Spleen (tissue), 7 donors: ENCODE data around the gene PAK4.

DNA sequence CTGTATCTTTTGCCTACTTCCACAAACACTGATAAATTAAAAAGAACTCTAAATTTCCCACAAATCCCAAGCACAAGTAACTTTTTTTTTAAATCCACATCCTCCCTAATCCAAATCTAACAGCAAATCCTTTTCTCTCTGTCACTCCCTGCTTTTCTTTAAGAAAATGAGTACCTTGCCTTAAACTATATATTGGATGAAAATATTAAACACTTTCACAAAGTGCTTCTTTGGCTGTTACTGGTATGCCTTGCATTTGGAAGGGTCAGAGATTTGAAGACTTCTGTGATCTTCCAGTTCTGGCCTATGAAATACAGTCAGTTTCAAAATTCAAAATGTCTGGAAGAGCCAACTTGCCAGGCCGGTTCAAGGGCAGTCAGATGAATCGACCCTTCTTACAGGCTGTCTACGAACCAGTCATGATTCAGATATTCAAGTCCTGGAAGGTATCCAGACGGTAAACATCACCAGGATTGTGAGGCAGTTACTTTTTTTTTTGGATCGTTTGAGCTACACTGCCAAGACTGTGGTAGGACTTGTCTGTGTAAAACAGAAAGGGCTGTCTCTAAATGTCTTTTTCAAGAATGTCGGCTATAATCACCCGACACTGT is 11.0 kb downstream of the ACTN4 start:
- PRO-cap, 4 experiments, result peak in 3 of 4 experiments; most common plus-strand start position 489 of the sequence (in 3); most common minus-strand start position 297 of the sequence (in 1)
- RAMPAGE, long total RNA, 4 experiments, result no peak in any of the 4 experiments

DNA sequence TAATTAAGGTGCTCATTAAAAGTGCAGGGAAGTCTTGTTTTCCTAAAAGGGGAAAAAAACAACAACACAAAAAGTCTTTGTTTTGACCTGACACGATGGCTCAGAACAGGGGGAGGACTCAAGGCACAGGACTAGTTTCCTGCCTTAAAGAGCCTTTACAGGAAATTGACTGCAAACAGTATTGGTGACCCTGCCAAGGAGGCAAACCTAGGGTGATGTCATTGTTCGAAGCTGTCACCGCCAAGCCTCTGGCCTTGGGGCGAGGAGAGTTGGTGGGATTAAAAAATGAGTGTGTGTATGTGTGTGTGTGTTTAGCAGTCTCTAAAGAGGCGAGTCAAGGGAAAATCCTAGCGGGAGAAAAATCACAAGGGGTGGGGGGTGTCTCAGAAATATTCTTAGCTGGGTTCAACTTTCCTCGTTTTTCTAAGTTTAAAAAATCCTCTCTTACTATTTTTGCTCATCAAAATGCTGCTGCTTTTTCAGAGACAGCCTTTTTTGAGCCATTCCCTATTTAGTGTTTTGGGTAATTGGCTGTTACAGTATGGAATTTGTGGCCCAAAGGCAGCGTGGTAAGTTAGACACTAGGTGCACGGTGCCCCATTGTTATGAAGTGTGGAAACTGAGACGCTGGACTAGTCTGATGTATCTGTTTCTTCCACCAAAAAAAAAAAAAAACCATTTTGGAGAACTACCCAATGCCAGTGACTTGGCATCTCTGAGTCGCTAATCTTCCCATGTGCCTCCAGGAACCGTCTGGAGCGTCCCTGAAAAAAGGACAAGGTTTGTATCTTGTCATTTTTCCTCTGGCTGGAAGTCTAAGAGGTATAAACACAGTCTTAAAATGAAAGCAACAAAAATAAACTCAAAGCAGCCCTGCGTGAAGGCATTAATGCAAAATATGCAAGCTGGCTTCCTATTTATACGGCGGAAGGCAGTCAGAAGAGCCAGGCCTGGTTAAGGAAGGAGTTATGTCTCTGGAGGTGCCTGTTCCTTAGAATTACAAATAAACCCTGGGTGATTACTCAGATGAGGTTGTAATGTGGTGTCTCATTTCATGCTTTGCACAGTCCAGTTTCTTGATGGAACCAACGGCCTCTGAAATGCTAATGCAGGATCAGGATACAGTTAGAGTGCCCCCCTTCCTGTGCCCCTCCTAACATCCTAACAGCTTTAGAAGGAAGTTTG is 20.0 kb downstream of the ACTN4 start:
- PRO-cap, 4 experiments, result peak in 3 of 4 experiments; most common plus-strand start position 174 of the sequence (in 3); most common minus-strand start position 120 of the sequence (in 3)
- RAMPAGE, long total RNA, 4 experiments, result no peak in any of the 4 experiments

GRCh38 chr19:38675456-38675691 is 27.9 kb downstream of the ACTN4 start:
- PRO-cap, 4 experiments, result no peak in any of the 4 experiments
- RAMPAGE, long total RNA, 4 experiments, result no peak in any of the 4 experiments

GRCh38 chr19:38678302-38679048 is 31.0 kb downstream of the ACTN4 start:
- PRO-cap, 4 experiments, result no peak in any of the 4 experiments
- RAMPAGE, long total RNA, 4 experiments, result no peak in any of the 4 experiments

GRCh38 chr19:38684092-38684859 is 36.8 kb downstream of the ACTN4 start:
- PRO-cap, 4 experiments, result no peak in any of the 4 experiments
- RAMPAGE, long total RNA, 4 experiments, result no peak in any of the 4 experiments

DNA sequence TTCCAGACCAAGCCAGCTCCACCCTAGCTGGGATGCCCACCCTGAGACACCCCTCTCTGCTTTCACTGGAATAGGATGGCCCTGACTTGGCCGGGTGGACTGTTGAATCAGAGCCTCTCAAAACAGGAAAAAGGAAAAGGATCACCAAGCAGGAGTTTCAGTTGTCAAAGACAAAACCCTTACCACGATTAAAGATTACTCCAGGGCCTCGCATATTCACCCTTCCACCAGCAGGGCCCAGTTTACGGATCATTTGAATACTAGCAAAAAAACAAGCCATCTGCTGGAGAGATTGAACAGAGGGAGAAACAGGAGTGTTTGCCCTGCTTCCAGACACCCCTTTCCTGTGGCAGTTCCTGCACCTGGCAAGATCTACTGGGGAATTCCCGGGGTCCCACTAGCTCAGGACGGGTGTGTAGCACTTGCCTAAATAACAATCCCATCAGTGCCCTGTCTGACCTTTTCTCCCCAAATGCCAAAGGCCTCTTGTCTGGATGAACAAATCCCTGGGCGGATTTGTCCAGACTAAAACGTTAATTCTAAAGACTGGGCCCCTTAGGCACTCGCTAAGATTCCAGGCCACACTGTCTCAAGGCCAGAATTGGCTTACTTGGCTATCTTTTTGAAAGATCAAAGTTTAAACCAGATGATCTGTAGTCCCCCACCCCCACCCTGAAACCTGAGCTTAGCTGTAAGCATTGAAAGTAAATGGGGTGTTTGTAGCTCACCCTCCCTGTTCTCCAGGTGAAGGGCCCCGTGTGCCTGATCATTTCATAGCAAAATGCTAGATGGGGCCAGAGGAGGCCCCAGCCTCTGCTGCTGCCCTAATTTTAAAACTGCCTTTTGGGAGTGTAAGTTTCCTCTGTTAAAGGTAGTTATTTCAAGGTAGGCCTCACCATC is 38.5 kb downstream of the ACTN4 start:
- PRO-cap, 4 experiments, result peak in 1 of 4 experiments; most common plus-strand start position 191 of the sequence (in 1); most common minus-strand start position 67 of the sequence (in 1)
- RAMPAGE, long total RNA, 4 experiments, result no peak in any of the 4 experiments

DNA sequence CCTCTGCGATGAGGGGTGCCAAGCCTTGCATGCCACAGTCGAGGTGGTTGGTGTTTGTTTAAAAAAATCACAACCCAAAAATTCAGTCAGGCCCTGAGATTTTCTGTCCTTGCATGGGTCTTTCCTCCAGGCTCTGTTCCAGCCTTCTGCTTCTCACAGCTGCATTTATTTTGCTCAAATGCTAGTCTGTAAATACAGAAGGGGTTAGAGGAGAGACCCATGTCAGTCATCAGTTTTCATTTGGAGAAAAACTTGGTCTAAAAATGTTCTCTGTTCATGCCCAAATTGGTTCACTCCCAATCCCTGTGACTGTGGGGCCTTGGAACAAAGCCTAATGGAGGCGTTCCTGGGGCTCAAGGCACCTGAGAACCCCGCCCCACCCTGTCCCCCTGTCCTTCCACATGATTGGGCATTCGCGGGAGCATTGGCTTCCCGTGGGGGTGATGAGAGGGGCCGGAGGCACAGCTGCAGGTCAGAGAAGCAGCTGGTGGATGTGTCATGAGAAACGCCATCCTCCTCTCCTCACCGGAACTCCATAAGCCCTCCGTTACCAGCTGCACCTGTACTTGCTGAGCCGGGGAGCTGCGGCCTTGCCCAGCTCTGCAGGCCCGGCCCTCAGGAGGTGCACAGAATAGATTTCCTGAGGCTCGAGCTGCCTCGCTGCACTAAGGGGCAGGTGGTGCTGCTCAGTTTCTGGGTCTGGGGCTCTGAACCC is 42.1 kb downstream of the CAPN12 start:
- PRO-cap, 4 experiments, result no peak in any of the 4 experiments
- RAMPAGE, long total RNA, 4 experiments, result no peak in any of the 4 experiments

DNA sequence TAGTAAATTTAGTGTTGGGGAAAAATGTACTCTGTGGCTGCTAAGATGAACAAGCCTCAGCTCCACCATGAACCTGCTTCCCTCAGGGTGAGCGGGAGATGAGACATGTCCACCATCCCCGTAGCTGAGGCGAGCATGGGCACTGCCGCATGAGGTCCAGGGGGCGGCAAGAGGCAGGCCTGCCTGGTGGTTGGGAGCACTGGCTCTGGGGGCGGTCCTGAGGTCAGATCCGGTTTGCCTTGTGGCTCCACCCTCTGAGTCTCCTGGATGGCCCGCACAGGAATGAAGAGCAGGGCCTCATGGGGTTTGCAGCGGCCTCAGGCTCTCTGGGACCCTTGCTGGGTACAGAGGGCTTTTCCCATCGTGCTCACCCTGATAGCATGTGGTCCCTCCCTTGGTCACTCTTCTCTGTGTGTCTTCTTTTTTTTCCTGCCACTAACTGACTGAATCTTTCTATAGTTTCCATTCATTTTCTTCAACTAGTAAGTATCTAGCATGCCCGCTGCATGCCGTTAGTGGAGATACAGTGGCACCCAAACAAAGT is 37.4 kb downstream of the CAPN12 start:
- PRO-cap, 4 experiments, result peak in 2 of 4 experiments; most common plus-strand start position 257 of the sequence (in 1); most common minus-strand start position 165 of the sequence (in 1)
- RAMPAGE, long total RNA, 4 experiments, result no peak in any of the 4 experiments

- PRO-cap, 4 experiments, result no peak in any of the 4 experiments
- RAMPAGE, long total RNA, 4 experiments, result no peak in any of the 4 experiments
These were observed 20.8 kb downstream of the CAPN12 start for GRCh38 chr19:38723462-38723826.

GRCh38 chr19:38726689-38727287 is 17.5 kb downstream of the CAPN12 start:
- PRO-cap, 4 experiments, result no peak in any of the 4 experiments
- RAMPAGE, long total RNA, 4 experiments, result no peak in any of the 4 experiments

DNA sequence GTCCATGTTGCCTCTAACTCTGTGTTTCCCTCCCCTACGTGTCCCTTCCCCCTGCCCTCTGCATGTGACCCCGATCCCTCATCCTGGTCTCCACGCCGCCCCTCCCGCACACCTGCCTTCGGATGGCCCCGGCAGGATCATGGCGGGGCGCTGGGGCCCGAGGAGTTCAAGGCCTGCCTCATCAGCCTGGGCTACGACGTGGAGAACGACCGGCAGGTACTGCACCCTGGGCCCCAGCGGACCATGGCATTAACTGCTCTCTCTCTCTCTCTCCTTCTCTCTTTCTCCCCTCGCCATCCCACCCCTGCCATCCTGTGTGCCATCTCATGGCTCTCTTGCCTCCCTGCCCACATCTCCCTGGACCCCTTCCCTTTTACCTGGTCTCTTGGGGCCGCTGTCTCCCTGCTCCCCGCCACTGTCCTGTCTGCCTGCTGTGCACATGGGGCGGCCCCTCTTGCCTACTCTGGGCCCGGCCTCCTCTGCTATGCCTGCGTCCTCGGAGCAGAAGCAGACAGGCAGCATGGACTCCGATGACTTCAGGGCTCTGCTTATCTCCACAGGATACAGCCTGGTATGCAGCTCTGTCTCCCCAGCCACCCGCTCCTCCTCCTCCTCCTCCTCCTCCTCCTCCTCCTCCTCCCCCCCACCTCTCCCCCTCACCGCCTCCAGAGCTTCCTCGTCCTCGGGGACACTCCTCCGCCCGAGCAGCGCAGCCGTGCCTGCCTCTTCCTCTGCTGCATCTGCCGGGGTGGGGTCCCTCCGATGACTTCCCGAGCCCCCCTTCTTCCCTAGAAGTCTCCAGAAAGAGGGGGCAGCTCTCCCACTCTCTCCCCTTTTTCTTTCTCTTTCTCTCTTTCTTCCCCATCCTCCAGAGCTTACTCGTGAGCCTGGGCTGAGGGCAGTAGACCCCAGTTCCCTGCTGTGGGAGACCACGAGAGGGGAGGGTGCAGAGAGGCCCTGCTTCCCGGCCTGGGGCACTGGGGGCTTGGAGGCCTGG is 16.2 kb downstream of the CAPN12 start:
- PRO-cap, 4 experiments, result peak in 4 of 4 experiments; most common plus-strand start position 688 of the sequence (in 1); most common minus-strand start position 546 of the sequence (in 4)
- RAMPAGE, long total RNA, 4 experiments, result start-site peak on the minus strand in 2 of 4 experiments, centred at position 551 of the sequence, 6 to 7 reads per replicate

GRCh38 chr19:38736476-38737290 is 7.6 kb downstream of the CAPN12 start:
- PRO-cap, 4 experiments, result peak in 4 of 4 experiments; most common plus-strand start chr19:38737112 (in 2); most common minus-strand start chr19:38736973 (in 3)
- RAMPAGE, long total RNA, 4 experiments, result start-site peak on the plus strand in 2 of 4 experiments, at chr19:38737108-38737124 at its widest, 5 to 23 reads per replicate

- PRO-cap, 4 experiments, result no peak in any of the 4 experiments
- RAMPAGE, long total RNA, 4 experiments, result no peak in any of the 4 experiments
These were observed 6.9 kb downstream of the CAPN12 start for GRCh38 chr19:38737291-38737820.

DNA sequence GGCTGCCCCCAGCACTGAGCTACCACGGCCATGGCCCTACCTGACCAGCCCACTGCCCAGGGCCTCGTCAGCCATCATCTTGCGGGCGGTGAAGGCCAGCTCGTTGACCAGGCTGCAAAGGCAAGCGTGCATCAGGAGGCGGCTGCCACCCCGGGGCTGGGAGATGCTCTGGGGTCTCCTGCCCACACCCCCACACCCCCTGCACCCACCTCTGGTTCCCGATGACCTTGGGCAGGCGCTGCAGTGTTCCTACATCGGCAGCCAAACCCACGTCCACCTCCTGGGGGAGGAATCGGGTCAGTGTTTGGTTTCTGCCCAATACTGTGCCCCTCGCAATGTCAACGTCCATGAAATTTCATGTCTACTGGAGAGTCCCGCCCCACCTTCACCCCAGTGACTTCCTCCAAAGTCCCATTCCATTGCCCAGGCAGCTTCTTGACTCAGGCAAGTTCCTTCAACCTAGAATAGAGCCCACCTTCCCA is 3.5 kb upstream of the LGALS4 start:
- PRO-cap, 4 experiments, result no peak in any of the 4 experiments
- RAMPAGE, long total RNA, 4 experiments, result no peak in any of the 4 experiments

DNA sequence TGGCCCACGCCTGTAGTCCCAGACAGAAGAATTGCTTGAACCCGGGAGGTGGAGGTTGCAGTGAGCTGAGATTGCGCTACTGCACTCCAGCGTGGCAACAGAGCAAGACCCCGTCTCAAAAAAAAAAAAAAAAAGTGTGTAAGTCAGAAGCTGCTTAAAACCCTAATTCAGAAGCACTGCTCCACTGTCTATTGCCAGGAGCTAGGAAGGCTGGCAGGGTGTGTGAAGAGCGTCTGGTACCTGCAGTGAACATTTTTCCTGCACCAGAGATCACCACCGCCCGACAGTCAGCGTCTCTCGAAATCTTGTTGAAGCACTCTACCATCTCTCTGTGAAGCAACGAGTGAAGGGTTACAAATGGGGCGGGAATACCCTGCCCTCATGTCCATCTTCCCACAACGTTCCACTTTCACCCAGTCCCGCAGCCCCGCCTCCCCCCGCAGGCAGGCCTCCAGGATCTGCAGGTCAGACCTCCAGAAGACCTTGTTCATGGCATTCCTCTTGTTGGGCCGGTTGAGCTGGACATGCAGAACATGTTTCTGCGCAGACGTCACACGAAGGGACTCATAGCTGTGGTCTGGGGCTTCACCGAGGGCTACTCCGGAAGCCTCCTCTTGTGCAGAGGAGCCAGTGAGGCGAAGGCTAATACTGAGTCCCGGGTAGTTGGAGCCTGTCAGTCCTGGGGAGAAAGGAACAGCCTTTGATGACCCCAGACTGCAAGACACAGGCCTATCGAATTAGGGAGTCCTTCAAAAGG is 578 bp downstream of the ECH1 start:
- PRO-cap, 4 experiments, result peak in 3 of 4 experiments; most common plus-strand start position 507 of the sequence (in 2); most common minus-strand start position 307 of the sequence (in 1)
- RAMPAGE, long total RNA, 4 experiments, result no peak in any of the 4 experiments

DNA sequence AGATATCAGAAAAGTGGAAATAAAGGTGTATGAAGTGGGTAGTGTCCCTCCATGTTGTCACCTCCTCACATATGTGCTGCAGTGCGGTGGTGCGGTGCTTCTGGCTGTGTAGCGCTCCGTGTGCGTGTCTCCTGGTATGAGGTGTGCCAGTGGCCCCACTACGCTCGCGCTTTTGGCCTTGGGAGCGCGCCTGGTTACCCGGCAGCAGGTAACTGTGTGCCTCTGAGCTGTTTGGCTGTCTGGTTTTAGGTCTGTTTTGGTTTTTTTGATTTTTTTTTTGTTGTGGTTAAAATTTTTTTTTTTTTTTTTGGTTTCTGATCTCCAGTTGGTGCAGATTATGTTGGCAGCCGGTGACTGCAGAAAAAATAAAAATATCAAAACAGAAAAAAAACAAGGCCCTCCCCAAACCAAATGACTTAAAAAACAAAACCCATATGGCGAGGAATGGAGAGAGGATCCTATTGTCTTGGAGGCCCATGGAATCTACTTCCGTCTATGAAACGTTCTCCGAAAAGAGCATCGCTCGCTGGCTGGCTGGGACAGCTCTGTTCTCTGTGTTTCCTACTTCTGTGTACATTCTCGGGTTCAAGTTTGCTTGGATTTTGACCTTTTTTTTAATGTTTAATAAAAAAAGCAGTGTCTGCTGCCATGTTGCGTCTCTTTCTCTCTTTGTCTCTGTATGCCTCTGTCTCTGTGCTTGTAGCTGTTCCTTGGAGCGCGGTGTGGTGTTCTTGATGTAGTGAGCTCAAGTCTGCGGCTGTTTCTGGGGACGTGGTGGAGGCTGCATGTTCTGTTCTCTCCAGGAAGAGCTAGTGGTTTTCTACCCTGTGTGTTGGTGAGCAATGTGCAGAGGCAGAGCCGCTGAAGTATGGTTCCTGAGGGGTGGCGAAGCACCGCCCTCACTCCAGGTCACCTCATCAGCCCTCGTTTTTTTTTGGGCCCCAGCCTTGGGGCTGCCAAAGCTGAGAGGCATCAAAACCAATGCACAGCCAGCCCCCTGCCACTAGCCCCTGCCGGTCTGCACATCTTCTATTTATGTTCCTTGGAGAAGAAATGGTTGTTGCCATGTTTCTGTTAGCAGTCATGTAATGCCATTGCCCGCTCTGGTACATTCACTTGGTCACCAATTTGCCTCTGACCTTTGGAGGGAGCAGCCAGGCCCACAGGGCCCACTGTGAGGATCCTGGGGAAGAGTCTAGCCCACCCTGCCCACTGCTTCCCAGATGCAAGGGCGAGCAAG is 7.6 kb downstream of the HNRNPL start:
- PRO-cap, 4 experiments, result peak in 4 of 4 experiments; most common minus-strand start position 792 of the sequence (in 4)
- RAMPAGE, long total RNA, 4 experiments, result no peak in any of the 4 experiments

GRCh38 chr19:38852851-38853399 is 3.1 kb upstream of the HNRNPL start:
- PRO-cap, 4 experiments, result peak in 4 of 4 experiments; most common plus-strand start chr19:38852938 (in 1); most common minus-strand start chr19:38852974 (in 2)
- RAMPAGE, long total RNA, 4 experiments, result no peak in any of the 4 experiments

- PRO-cap, 4 experiments, result no peak in any of the 4 experiments
- RAMPAGE, long total RNA, 4 experiments, result no peak in any of the 4 experiments
These were observed 1.5 kb upstream of the PAK4 start for GRCh38 chr19:39123997-39124601.

DNA sequence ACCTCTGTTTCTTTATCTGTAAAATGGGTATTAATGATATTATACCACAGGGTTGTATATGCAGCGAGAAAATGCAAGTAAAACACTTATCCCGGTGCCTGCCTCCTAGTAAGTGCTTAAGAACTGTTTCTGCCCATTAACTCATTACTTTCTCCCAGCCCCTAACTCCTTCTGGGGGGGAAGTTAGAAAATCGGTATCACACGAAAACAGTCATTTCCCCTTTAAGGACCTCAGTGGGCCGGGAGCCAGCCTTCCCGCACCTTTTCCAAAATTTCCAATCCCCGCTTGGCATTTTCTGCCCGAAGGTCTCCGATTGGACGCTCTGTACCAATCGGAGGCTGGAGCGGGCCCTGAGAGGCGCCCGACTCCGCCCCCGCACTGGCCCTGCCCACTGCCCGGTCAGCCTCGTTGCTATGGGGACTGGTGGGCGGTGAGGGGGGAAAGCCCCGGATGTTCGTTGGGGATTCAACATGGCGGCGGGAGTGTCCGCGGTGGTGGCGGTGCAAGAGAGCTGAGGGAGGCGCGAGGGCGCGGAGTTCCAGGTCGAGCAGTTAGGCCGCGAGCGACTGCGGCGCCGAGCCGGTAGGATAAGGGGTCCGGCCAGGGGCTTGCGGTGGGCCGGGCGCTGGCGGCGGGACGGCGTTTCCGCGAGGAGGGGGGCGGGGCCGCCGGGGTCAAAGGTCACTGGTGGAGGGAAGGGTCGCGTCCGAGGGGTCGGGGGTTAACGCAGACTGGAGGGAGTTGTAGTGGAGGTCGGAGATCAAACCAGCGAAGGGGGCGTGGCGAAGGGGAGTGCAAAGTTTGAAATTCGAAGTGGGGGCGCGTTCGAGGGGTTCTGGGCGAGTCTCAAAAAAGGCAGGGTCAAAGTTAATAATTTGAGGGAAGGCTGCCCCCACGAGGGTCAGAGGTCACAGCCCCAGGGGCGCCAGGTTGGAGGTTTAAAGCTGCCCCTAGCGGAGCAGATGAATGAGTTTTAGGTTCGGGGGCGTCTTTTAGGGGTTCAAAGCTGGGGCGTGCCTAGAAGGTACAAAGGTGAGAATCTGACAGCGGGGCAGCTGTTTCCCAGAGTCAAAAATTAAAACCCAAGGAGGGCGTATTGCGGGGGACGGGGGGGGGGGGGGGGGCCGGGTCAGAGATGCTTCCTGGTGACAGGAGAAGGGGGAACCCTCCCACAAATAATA is at the start of gene PAK4:
TSS of gene PAK4 (plus strand) at position 450 of the 1,182 bp plus-strand sequence.
- PRO-cap, 4 experiments, result peak in 4 of 4 experiments; most common plus-strand start position 469 of the sequence (in 2)
- RAMPAGE, long total RNA, 4 experiments, result start-site peak on the plus strand in 4 of 4 experiments, centred at positions 454 to 473 of the sequence, 23 to 195 reads per replicate

DNA sequence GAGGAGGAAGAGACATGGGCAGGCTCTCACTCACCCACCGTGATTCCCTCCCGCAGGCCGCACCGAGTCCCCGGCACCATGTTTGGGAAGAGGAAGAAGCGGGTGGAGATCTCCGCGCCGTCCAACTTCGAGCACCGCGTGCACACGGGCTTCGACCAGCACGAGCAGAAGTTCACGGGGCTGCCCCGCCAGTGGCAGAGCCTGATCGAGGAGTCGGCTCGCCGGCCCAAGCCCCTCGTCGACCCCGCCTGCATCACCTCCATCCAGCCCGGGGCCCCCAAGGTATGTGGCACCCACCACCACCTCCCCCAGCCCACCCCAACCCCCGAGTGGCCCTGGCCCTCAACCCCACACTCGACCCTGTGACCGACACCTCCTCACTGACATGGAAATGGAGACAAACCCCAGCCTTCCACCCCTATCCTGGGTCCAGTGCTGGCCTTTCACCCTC is 27.3 kb upstream of the NCCRP1 start:
- PRO-cap, 4 experiments, result no peak in any of the 4 experiments
- RAMPAGE, long total RNA, 4 experiments, result no peak in any of the 4 experiments